ENCODE measurements around a stretch of chr1.

GRCh38 chr1:175000469-175000786 lies 681 bp downstream of the CACYBP start:
- PRO-cap, result bidirectional peak, plus-strand start at chr1:175000542, minus-strand start at chr1:175000517

- PRO-cap, result no peak
These were observed 1.2 kb upstream of the KIAA0040 start for GRCh38 chr1:175193585-175194280.

- PRO-cap, result no peak
These were observed 5.0 kb upstream of the KIAA0040 start for GRCh38 chr1:175197520-175198008.

- PRO-cap, result no peak
These were observed 140.9 kb downstream of the COP1 start for GRCh38 chr1:176066158-176066624.

DNA sequence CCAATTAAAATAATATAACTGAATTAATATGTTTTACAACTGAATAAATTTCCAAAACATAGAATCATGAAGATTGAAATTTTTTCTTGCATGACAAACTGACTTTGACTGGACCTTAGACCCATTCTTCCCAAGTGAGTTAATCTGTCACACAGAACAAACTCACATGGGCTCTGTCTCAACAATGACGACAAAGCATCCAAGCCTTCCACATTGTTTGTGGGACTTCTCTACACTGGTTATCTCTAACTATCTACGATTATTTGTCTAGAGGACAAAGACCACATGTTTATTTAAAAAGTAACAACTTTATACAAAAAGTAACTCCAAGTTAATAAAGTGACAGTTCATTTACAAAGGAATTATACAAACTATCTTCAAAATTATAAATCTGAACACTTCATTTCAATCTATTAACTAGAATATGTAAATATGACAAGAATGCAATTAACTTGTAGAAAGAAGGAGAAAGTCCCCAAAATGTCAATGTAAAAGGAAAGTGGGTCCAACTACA lies 56.7 kb downstream of the COP1 start:
- PRO-cap, result no peak

DNA sequence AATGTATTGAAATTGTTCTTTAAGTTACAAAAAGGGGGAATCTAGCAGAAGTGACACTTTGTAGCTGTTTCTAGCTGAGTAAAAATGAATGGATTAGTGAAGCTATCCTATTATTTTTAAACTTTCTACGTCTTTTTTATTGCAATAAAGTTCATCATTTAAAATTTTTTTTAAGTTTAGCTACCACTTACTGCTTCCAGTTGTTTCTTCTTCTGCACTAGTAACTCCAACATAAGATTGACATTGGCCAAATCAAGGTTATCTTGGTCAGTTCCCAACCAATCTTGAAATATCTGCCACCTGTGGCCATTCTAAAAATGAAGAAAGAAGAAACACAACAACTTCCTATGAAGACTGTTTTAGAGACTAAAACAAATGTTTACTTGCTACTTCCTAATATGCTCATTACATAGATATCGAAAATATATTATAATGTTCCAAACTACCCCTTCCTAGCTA lies 44.4 kb downstream of the COP1 start:
- PRO-cap, result no peak

DNA sequence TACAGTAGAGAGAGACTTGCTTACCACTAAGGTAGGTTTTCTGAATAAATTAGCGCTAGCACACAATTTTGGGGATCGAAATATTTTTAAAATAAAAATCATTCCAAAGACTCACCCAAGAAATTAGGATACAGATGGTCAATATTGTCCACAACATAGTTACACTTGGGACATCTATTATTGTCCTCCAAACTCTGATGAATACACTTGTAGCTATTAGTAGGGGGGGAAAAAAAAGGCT lies 31.4 kb downstream of the COP1 start:
- PRO-cap, result no peak

- PRO-cap, result no peak
These were observed 34.3 kb upstream of the COP1 start for GRCh38 chr1:176241377-176241735.

DNA sequence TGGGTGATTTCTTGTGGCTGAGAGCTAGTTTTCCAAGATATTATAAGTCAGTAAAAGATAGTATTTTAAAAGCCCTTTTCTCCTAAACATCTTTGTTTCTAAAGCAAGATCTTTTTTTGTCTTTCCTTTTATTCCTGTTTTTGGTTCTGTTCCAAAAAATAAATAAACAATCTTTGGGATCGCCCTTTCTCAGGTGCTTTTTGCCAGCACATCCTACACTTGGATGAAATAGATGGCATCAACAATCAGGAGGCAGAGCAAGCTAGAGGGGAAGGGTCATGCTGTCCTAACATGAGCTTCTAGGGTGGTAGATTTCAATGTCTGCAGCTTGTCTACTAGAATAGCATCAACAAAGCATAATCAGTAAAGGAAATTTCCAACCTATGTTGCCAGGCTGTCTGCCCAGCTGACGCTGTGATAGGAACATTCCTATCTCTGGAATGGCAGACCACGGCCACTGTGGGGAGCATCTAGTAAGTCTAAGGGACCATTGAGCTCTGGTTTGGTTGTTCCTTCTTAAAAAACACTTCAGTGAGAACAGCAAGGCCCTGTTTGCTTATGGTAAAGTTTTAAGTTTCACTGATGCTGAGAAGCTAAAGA lies 206.7 kb downstream of the PAPPA2 start:
- PRO-cap, result no peak

DNA sequence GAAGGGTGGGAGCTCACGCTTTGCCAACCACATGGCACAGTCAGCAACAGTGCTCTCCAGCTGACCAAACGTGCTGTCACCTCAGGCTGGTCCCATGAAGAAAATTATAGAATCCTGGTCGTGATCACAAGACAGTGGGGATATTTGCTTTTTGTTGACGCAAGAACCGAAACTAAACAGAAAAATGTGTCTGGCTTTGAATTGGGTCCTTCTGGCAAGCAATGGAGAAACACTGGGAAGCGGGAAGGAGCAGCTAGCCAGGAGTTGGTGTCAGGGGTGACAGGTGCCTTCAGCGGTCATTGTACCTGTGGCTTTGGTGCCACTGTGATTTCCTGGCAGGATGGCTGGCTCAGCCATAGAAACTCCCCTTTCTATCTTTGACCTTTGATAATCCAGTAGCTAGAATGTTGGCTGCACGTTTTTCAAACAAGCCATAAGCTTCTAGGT lies 304.8 kb downstream of the PAPPA2 start:
- PRO-cap, result no peak

DNA sequence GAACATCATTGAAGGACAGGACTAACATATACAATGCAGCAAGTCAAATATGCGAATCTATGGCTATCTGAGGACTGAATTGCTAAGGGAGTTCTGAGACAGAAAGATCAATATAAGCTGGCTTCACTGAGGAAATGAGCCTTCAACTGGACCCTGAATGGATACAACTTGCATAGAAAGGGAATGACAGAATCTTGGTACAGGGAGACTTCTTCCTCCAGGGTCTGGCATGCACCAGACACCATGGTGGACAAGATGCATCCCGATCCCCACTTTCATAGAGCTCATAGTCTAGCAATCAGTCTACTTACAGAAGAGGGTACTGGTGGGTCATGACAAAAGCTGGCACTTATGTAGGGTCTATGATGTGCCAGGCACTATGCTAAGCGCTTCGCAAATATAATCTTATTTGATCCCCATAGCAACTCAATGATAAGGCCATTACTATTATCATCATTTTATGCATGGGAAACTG lies 30.3 kb upstream of the SEC16B start:
- PRO-cap, result no peak

DNA sequence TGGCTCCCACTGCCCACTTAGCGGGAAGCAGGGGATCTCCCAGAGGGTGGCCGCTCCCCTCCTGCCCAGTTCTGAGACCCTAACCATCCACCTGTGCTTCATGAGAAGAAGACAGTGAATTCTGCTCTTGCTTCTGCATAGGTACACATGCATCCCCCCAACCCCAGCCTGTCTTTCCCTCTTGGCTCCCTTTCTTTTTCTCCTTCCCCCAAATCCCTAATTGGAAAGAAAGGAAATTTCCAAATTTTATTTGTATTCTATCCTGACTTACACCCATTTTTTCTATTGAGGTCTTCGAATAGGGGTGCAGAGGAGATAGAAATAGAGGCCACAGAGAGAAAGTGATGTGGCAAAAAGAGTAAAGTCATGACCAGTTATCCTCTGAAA lies 3.1 kb downstream of the CLEC20A start:
- PRO-cap, result no peak

- PRO-cap, result bidirectional peak, plus-strand start at chr1:178542271, minus-strand start at chr1:178542195
These were observed 29.0 kb downstream of the TEX35 start for GRCh38 chr1:178541738-178542472.

DNA sequence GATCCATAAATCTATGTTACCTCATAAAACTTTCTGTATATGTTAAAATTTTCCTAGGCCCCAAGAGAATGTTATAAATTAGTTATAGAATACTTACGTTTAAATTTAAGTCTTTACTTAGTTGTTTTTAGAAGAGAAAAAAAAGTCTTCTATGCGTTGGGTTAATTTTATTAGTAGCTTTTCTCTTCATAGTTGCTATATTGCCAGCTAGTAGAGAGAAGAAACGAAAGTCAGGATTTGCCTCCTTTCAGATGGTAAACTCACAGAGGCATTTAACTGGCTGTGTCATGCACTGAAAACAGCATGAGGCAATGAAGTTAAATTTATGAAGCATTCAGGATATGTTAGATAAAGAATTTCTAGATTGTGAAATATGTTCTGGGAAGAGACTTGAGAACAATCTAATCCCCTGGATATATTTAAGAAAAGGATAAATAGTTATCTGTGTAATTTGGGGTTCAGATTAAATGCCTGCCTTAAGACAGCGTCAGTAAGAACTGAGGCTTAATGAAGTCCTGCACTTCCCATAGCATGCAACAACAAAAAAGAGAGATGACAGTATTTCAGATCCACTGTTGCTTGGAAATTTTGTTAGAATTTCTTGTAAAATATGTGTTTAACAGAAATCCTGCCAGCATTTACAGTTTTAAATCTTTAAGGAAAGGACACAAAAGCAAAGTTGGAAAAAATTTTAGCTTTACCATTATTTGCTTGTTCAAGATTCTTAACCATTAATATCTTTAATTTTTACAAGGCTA lies 1.7 kb downstream of the ANGPTL1 start:
- PRO-cap, result no peak

DNA sequence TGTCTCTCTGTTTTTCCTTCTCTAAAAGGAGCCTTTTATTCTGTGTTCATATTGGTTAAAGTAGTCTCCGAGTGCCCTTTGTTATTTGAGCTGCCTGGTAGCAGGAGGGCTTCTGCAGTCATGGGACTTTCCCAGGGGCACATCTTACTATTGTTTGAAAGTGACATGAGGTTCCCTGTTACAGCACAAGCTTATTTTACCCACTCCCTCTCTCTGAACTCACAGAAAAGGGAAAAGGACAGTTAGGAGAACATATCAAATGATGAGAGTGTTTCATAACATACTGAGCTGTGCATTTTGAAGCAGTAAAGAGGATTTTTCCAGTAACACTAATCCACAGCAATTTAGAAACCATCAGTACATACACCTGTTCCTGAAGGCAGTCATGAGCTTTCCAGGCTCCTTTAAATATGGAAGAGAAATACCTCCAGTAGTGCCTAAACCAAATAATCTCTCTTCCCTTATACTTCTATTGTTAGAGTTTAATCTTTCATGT lies 58.2 kb upstream of the ANGPTL1 start:
- PRO-cap, result no peak

DNA sequence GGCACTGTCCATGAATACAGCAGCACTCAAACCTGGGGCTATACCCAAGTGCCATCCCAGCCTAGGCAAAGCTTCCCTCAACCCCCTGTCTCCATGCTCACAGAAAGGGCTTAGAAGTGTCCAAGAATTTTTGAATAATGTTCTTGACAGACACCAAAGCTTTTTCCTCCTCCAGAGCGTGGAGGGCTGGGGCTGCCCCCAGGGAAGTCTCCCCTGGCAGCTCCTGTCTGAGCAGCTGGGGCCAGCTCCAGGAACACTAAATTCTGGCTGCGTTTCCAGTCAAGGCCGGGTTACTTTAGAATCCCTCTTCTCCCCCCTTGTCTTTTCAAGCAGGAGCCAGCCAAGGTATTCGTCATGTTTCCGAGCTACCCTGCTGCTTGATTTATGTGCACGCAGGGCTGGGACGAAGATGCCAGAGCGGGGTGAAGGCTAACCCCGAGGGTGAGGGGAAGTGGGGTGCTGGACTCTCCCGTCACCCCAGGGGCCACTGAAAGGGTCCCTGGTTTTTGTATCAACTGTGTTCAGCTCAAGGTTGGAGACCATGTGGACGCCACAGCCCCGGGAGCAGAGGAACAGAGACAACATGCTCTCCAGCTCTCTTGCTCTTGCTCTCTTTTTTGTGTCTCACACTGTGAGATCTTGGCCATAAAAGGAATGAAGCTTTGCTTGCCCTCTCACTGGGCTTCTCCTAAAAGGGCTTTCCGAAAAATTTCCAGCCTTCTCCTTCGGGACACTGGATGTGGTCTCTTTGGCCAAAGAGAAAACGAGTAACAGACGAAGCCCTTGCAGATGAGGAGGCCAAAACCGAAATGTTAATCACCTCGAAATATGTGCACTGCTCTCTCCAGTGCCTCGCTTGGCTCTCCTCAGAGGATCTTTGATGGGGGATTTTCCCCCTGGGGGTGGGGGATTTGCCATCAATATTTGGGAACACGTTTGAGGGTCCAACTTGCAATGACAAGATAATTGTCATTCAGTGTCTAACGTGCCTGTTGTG lies 68.2 kb upstream of the ANGPTL1 start:
- PRO-cap, result no peak

GRCh38 chr1:178952993-178953493 lies 72.7 kb upstream of the FAM20B start:
- PRO-cap, result no peak

GRCh38 chr1:179002437-179002766 lies 23.3 kb upstream of the FAM20B start:
- PRO-cap, result no peak

- PRO-cap, result no peak
These were observed 10.0 kb downstream of the TOR3A start for GRCh38 chr1:179091491-179092582.

GRCh38 chr1:179126201-179126875 lies 44.5 kb downstream of the TOR3A start:
- PRO-cap, result no peak

Data from NALM6 (cell line).